Tibial nerve (tissue), 3 donors: ENCODE measurements around a stretch of chr14.

DNA sequence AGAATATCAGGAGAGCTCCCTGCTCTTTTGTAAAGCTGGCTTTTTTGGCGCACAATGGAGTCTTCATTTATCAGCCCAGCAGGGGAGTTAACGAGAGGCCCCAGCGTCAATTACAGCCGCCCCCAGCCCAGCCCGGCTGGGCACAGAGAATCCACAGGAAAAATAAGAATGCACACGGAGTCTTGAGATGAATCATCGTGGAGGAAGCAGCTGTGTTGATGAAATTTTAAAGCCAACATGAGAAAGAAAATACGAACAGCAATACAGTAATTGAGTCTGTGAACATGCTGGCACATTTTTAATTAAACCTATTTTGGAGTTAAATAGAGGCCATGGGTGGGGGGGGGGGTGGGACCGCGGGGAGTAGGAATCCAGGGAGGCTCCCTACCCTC, 50.0 kb downstream of the CCNK start:
- PRO-cap: no peak
- RAMPAGE, long total RNA, 3 experiments: no peak in any of the 3 experiments

GRCh38 chr14:99565803-99566736, 37.9 kb downstream of the CCDC85C start:
- PRO-cap: no peak
- RAMPAGE, long total RNA, 3 experiments: no peak in any of the 3 experiments

- PRO-cap: no peak
- RAMPAGE, long total RNA, 3 experiments: no peak in any of the 3 experiments
Measured at GRCh38 chr14:99572243-99572868, 31.7 kb downstream of the CCDC85C start.

DNA sequence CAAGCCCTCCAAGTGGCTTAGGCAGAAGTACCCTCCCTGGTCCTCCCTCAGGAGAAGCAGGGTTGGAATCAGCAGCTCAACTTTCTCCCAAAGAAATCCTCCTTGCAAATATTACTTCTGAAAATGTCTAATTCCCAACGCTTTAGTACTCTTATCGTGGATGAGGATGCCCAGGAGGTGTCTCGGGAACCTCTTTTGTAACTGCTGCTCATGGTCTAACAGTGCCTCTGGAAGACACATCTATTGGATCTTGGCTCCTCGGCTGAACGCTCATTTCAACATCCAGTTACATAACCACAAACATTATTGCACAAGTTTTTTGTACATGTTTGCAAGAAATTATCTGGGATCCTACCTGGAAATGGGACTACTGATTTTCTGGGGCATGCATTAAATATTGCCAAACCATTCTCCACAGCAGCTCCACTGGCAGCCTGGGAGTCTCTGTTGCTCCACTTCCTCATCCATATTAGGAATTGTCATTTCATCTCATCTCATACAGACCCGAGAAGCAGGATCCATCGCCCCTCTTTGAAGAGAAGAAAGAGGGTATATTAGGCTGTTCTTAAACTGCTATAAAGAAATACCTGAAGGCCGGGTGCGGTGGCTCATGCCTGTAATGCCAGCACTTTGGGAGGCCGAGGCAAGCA, 117.5 kb upstream of the EVL start:
- PRO-cap: no peak
- RAMPAGE, long total RNA, 3 experiments: no peak in any of the 3 experiments

GRCh38 chr14:99972164-99972911, 92.9 kb upstream of the EVL start:
- PRO-cap: no peak
- RAMPAGE, long total RNA, 3 experiments: no peak in any of the 3 experiments

DNA sequence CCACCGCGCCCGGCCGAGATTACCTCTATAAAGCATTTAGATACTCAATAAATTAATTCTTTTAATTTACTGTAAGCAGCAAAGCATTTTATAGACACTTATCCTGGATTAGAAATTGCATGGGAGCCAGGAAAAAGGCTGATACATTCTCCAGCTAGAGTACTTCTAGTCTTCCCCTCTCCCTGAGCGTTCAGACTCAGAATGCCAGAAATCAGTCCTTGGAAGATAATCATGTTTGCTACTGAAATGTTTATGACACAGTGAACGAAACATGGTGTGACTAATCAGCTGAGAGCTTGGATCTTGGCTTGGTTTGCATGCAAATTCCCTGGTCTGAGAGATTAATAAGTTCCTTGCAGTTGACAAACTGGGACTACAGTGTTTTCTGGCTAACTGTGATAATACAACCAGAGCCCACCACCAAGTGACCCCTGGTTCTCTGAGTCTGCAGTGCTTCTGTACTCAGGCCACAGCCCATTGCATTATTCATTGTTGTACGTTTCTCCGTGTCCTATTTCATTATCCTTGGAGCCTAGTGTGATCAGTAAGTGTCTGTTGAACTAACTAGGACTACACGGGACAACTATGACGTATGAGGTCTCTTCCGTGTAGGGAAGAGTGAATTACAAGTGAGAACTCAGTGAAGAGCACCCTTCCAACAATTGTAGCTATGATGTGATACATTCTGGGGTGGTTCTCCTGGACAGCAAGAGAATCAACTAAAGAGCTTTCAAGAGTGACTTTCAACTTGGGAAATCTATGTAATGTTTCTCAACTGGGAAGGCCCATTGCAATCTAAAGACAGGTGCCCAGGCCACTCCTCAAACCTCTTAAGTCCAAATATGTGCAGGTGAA, 34.6 kb upstream of the EVL start:
- PRO-cap: unidirectional peak, minus-strand start at position 203 of the sequence
- RAMPAGE, long total RNA, 3 experiments: no peak in any of the 3 experiments

- PRO-cap: no peak
- RAMPAGE, long total RNA, 3 experiments: no peak in any of the 3 experiments
Measured at GRCh38 chr14:100066948-100067444, 1.8 kb downstream of the EVL start.

GRCh38 chr14:100067469-100068391, 2.5 kb downstream of the EVL start:
- PRO-cap: no peak
- RAMPAGE, long total RNA, 3 experiments: no peak in any of the 3 experiments

- PRO-cap: no peak
- RAMPAGE, long total RNA, 3 experiments: no peak in any of the 3 experiments
Measured at GRCh38 chr14:100071456-100071910, 6.3 kb downstream of the EVL start.

DNA sequence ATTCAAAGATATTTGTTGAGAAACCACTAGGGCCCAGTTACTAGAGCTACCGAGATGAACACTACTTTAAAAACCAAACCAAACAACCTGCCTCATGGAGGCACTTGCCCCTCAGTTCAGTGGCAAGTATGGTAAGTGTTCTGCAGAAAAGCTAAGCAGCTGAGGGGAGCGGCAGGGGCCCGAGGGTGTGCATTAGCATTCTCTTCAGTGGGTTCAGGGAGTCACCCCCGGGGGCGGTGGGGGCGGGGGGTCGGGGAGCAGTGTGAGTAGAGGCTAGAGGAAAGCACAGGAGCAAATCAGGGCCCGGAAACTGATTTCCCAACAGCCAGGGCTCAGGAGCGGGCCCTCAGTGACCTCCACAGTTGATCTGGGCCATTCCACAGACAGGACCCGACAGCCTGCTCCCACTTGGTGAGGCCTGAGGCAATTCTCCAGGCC, 8.6 kb downstream of the EVL start:
- PRO-cap: no peak
- RAMPAGE, long total RNA, 3 experiments: no peak in any of the 3 experiments

GRCh38 chr14:100106203-100106587, 41.0 kb downstream of the EVL start:
- PRO-cap: no peak
- RAMPAGE, long total RNA, 3 experiments: no peak in any of the 3 experiments

GRCh38 chr14:100109519-100109905, 44.3 kb downstream of the EVL start:
- PRO-cap: no peak
- RAMPAGE, long total RNA, 3 experiments: no peak in any of the 3 experiments

DNA sequence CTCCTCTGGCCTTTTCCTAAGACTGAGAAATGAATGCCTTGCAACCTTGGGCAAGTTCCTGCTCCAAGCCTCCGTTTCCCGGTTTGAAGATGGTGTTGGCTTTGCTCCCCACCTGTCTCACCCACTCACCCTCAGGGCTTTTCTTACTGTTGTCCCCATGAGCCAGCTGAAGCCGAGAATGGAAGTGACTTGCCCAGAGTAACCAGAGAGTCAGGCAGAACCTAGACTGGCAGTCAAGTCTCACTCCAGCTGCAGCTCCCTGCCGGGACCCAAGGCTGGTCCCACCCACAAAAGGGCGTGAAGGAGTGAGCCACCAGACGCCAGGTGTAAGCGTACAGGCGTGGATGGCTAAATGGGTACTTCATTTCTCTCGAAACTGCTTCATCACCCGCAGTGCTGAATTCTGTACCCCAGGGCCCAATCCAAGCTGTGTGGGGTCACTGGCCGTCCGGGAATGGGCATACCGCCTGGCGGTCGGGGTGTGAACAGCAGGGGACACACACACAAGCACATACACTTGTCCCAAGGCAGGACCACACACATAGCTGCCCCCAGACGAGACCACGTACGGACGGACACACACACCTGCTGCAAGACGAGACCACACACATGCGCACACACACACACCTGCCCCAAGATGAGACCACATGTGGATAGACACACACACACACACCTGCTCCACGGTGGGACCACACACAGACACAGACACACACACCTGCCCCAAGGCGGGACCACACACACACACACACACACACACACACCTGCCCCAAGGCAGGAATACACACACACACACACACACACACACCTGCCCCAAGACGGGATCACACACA, 34.8 kb downstream of the DEGS2 start:
- PRO-cap: no peak
- RAMPAGE, long total RNA, 3 experiments: start-site peak on the plus strand in 1 of 3 experiments, centred at position 663 of the sequence, 17 reads per replicate

GRCh38 chr14:100128381-100128967, 31.0 kb downstream of the DEGS2 start:
- PRO-cap: no peak
- RAMPAGE, long total RNA, 3 experiments: no peak in any of the 3 experiments

DNA sequence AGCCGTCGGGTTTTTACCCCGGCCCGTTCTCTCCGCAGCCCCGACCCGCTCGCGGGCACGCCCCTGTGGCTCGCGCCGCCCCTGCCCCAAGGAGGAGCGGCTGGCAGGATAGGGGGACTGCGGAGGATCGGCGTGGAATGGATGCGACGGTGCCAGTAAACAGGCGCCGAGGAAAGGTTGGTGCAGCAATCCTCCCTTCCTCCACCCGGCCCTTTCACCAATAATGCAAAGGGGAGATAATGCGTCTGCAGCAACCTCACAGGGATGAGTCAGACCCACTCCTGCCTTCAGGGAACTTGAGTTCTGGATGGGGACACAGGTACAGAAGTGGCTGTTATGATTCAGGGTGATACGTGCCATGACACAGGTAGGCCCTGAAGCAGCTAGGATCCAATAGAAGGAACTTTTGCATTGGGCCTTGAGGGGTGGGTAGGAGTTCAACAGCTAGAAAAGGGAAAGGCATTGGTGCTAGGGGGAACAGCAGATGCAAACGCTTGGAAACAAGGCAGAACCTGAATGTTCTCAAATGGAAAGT, 578 bp upstream of the DEGS2 start:
- PRO-cap: no peak
- RAMPAGE, long total RNA, 3 experiments: no peak in any of the 3 experiments

DNA sequence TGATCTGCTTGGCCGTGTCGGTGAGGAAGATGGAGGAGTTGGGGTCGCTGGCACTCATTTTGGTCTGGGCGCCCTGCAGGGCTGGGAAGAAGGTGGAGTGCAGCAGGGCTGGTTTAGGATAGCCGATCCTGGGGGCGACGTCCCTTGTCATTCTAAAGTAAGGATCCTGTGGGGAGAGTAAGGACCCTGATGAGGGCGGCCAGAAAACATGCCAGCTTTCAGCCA, 19.2 kb downstream of the SLC25A47 start:
- PRO-cap: no peak
- RAMPAGE, long total RNA, 3 experiments: no peak in any of the 3 experiments

DNA sequence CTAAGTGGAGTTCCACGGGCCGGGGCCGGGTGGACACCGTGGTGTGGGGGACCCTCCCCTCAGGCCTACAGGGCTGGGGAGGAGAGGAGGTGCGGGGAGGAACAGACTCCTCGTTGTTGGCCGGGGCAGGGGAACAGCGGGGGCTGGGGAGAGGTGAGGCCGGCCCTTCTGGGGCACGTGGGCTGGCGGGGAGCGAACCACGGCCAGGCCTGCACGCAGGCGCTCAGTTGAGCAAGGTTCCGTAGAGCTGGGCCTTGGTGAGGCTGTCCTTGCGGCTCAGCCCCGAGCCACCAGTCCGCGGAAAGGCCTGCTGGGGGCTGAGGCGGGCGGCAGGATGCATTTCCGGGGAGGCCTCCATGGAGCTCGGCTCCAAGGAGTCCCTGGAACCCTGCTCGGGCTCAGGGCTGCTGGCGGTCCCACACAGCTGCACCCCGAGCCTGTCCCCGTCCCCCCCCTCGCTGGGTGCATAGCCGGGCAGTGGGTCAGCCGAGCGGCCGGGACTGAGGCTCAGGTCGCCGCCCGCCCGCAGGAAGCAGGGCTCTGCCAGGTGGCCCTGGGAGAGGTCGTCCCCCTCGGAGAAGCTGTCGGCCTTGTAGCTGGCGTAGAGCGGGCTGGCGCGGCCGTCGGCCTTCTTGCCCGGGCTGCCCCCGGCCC, 49.3 kb downstream of the BEGAIN start:
- PRO-cap: bidirectional peak, plus-strand start at position 226 of the sequence, minus-strand start at position 103 of the sequence
- RAMPAGE, long total RNA, 3 experiments: no peak in any of the 3 experiments

GRCh38 chr14:100678573-100679015, 48.1 kb upstream of the DLK1 start:
- PRO-cap: no peak
- RAMPAGE, long total RNA, 3 experiments: no peak in any of the 3 experiments

GRCh38 chr14:100709770-100710257, 16.9 kb upstream of the DLK1 start:
- PRO-cap: no peak
- RAMPAGE, long total RNA, 3 experiments: no peak in any of the 3 experiments

- PRO-cap: no peak
- RAMPAGE, long total RNA, 3 experiments: no peak in any of the 3 experiments
Measured at GRCh38 chr14:100714264-100715141, 12.2 kb upstream of the DLK1 start.